Sciatic nerve (tissue), 1 donor: ENCODE measurements around the gene METRNL.

GRCh38 chr17:82574614-82575265 lies 55.2 kb downstream of the FOXK2 start:
- PRO-cap: no peak

GRCh38 chr17:82617164-82617470 lies 31.1 kb downstream of the WDR45B start:
- PRO-cap: no peak

DNA sequence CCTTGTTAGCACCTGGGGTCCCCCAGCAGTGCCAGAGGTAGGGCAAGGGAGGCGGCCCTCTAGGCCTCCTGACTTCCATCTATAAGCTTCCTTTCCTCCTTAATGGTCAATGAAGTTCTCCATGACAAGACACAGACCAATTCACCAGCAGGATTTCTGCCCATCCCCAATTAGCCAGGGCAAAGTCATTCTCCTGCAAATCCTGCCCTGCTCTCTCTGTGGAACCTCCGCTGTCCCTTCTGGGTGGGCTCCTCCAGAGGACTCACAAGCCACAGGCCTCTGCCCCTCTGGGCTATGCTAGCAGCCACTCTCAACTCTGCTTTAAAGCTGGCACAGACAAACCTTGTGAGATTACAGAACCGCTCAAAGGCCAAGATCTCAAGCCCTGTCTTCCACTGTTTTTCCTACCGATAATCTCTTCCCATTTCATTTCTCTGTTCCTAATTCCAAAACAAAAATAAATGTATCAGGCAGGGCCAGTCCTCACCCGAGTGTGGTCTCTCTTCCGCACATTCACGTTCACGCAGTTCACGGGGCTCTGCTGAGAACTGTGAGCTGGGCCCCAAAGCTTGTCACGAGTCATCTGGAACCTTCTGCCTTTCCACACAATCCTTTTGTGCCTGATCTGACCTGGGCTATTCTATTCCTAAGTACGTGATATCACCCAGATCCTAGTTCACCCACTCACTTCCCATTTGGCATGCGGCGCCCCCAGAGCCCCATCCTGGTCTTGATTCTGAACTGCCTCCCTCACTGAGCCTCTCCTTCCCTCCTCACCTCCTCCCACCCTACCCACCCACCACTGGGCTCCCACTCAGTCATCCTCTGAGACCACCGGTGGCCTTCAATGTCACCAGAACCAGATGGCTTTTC lies 18.8 kb downstream of the WDR45B start:
- PRO-cap: no peak

- PRO-cap: no peak
Measured at GRCh38 chr17:82774771-82775685, 23.2 kb downstream of the TBCD start.

DNA sequence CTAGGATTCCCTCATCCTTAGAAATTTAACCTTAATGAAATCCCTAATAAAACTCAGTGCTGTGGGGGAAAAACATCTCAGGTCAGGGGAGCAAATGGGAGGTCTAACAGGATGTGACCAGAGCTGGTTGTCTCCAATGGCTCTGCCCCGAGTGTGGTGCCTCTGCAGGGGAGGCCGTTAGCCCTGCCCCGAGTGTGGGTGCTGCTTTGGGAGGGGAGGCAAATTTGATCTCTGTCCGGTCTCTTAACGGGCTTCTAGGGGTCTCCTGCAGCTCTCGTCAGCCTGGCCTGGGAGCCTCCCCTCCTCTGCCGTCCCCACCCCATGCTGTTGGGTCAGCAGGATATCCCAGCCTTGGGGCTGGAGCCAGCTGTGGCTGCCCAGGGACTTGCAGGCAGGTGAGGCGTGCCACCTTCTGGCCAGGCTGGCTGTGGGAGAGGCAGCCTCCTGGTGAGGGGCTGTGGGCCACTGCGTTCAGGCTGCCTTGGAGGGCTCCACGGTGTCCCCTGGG lies 34.4 kb downstream of the TBCD start:
- PRO-cap: no peak

GRCh38 chr17:82837371-82838272 lies 2.2 kb downstream of the ZNF750 start:
- PRO-cap: no peak

- PRO-cap: bidirectional peak, plus-strand start at chr17:82860274, minus-strand start at chr17:82860029
Measured at GRCh38 chr17:82859881-82860654, 20.2 kb upstream of the ZNF750 start.

DNA sequence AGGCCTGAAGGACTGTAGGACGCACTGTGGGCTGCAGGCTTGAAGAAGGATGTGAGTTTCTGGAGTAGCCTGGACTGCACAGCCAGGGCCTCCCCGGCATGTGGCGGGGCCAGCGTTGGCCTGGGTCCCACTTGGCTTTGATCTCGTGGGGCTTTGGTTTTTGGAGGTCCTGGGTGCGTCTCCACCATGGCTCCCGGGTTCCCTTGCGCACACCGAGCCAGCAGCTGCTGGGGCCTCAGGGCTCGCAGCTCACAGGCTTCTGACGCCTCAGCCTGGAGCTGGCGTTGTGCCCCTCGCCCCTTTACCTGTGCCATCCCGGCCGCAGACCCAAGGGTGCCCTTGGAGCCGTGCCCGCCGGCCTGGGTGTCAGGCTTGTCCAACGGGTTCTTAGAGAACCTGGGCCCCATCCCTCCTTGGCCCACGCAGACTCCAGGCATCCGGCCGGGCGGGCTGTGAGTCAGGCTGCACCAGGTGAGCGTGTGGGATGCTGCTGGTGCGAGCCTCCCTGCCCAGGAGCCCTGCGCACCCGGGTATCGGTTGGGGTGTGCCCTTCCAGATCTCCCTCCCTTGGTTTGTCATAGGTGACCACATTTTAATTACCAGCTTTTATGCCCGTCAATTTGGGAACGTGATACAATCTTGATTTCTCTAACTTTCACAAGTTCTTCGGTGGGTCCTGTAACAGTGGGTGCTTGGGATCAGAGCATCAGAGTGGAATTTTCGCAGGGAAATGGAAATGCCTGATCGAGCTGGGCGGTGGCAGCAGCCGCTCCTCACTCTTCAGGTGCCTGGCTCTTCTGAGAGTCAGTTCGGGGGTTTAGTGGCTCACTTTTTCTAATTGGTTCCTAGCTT lies 34.6 kb upstream of the ZNF750 start:
- PRO-cap: unidirectional peak, plus-strand start at position 455 of the sequence

DNA sequence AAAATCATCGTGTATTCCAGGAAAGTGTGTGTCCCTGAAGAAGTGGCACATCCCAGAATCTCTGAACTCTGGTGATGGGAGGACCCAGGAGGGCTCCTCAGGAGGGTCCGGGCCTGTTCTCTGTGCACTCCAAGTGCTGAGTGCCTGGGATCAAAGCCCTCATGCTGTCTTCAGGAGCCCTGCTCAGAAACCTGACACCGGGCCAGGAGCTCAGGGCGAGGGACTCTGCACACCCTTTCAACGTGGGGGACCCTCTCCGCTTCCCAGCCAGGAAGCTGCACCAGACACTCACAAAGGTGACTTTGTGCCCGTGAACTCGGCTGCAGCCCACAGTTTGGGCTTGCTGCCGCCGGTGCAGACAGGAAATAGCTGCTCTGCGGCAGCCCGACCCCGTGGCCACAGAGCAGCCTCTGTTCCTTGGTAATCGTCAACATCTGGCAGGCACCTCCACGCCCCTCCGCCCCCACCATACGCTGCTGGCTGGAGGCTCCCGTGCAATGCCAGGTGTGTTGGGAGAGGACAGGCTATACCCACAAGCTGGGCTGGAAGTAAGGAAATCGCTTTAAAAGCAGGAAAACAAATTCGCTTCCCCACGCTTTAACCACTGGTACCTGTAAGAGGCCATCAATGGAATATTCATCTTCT lies 65.6 kb downstream of the B3GNTL1 start:
- PRO-cap: no peak

GRCh38 chr17:83079305-83079793 lies at the start of gene METRNL:
Gene METRNL, plus strand, starts transcription at chr17:83079609.
- PRO-cap: bidirectional peak, plus-strand start at chr17:83079609, minus-strand start at chr17:83079470

DNA sequence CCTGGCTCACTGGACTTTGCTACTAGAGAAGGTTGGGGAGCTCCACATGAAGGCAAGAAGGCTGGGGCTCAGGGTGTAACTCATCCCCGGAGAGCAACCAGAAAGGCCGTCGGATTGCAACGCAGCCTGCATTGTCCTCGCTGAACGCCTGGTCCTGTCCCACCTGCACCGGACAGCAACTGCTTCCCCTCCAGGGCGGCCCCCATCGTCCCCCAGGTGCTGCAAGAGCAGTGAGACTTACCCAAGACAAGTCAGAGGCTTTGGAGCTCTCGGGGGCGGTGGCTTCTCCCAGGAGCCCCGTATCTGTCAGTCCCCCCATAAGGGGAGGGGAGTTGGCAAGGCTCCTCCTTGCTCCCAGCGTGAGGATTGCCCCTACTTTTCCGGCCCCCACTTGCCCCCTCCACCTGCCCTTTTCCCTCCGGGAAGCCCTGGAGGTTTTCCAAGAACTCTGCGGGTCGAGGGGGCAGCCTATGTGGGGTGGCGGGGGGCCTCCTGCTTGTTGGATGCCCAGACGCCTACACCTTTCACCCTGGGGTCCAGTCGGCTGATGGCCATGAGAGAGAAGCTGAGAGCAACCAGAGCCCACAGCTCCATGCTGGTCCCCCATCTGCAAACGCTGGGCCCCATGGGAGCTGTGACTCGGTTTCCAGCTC lies 18.5 kb downstream of the METRNL start:
- PRO-cap: no peak

DNA sequence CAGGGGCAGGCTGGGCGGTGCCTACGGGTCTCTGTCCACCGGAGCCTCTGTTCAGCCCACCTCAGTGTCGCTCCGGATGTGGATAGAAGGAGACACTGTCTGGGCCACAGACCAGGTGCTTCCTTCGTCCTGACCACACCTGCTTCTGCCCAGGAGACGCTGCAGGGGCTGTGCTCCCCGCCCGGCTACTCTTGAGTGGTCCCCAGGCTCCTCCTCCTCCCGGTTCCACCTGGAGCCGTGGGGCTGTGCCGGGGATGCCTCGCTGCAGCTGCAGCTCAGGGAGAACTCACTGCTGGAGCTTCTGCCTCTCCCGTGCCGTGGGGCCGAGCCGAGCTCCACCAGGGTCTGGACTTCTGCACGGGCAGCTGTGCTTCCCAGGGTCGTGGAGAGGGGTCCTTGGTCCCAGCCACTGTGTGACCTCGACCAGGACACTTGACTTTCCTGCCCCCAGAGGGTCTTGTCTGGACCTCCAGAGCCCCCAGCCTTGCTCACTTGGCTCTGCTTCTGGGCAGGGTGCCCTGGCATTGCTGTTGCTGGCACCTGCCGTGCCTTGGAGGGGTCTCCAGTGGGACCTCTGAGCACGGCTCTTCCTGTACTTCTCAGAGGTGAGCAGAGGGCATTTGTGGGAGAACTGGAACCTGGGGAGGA lies 21.7 kb downstream of the METRNL start:
- PRO-cap: bidirectional peak, plus-strand start at position 232 of the sequence, minus-strand start at position 147 of the sequence

DNA sequence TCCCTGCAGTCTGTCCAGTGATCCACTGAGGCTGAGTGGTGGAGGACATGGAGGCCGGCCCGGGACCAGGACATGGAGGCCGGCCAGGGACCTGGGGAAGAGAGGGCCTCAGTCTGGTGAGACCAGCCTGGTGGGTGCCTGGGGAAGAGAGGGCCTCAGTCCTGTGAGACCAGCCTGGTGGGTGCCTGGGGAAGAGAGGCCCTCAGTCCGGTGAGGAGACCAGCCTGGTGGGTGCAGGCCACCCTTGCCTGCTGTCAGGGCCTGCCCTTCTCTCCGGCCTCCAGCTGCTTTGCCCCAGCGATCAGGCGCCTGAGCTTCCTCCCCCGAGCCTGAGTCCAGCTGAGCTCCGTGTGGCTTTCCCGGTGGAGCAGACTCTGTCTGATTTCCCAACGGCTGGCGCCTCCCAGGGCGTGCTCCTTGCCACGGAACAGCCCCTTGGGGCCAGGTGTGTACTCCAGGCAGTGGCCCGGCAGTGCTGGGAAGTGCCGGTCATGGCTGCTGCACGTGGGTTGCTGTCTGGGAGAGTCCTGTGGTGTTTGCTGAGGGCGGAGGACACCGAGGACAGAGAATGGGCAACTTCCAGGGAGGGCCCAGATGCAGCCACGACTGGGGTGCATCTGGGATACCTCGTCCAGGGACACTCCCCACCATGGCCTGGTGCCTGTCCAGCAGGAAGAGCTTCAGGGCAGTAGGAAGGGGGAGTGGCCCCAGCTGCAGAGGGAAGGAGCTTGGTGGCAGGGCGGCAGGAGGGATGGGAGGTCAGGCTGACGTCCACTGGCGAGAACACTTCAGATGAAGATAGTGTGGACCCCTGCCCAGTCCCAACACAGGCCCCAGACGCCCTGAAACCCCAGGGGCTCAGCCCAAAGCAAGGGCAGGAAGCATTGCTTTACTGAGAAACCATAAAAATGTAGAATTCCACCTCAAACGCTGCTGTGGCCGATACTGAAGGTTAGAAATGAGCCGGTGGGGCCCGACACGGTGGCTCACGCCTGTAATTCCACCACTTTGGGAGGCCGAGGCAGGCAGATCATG lies 22.5 kb downstream of the METRNL start:
- PRO-cap: bidirectional peak, plus-strand start at position 461 of the sequence, minus-strand start at position 331 of the sequence